LUHMES (cell line): Measurements from ENCODE around the genes CENPI, HNRNPH2, TCEAL2 and TCEAL7.

DNA sequence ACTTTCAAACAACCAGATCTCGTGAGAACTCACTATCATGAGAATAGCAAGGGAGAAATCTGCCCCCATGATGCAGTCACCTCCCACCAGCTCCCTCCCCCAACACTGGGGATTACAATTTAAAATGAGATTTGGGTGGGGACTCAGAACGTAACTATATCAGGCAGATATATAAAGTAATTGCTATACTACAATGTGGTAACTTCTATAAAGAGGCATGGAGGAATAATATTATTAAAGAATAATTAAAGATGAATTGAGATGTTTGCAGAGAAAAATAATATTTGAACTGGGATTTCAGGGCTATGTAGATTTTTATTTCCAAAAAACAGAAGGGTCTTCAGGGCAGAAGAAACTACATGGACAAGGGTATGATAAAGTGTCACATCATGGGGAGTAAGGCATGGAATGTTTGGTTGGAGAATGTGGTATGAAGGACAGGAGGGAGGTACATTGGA lies 109.9 kb downstream of the RPA4 start:
- PRO-cap, result no peak

GRCh38 chrX:97201346-97201839 lies 317.7 kb downstream of the RPA4 start:
- PRO-cap, result no peak

DNA sequence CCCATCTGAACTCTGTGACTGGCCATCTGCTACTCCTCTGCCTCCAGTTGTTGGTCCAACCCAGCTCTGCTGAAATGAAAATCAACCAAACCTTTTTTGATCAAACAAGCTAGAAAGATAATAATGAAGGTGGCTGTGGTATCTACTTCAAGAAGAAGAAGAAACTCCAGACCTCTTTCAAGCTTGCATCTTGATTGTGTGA lies 66.3 kb upstream of the PCDH19 start:
- PRO-cap, result no peak

DNA sequence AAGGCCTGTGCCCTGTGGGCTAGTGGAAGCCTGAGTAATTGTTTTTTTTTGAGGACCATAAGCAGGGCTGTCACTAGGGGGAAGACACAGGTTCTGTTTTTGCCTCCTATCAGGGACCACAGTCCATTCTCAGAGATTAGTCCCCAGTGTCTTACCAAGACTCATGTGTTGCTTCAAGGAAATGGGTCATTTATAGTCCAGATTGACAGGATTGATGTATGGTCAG lies 6.2 kb downstream of the SRPX2 start:
- PRO-cap, result no peak

GRCh38 chrX:100741082-100741711 lies 9.3 kb upstream of the SYTL4 start:
- PRO-cap, result no peak

DNA sequence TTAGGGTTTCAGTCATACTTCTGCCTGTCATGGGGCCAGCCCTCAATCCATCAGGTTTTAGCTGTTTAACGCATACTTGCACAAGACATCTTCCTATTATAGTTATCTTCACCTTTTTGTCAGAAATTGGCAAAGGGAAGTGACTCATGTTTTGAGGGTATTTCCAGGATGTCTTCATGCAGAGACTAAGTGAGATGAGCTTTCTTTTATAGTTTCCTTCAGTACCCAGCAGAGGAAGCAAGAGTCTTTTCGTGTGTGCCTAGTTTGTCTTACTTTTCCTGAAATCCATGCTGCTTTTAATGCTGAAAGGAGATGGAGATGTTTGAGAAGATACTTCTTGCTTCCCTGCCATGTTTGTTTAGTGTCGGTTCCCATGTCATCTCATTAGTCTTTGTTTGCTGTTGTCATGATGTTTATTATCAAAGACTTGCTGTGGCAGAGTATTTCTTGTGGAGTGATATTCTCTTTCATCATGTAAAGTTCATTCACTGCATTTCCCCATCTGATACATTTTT lies 9.6 kb downstream of the CSTF2 start:
- PRO-cap, result no peak

- PRO-cap, result no peak
Observed at GRCh38 chrX:100874420-100874957, 330 bp upstream of the NOX1 start.

DNA sequence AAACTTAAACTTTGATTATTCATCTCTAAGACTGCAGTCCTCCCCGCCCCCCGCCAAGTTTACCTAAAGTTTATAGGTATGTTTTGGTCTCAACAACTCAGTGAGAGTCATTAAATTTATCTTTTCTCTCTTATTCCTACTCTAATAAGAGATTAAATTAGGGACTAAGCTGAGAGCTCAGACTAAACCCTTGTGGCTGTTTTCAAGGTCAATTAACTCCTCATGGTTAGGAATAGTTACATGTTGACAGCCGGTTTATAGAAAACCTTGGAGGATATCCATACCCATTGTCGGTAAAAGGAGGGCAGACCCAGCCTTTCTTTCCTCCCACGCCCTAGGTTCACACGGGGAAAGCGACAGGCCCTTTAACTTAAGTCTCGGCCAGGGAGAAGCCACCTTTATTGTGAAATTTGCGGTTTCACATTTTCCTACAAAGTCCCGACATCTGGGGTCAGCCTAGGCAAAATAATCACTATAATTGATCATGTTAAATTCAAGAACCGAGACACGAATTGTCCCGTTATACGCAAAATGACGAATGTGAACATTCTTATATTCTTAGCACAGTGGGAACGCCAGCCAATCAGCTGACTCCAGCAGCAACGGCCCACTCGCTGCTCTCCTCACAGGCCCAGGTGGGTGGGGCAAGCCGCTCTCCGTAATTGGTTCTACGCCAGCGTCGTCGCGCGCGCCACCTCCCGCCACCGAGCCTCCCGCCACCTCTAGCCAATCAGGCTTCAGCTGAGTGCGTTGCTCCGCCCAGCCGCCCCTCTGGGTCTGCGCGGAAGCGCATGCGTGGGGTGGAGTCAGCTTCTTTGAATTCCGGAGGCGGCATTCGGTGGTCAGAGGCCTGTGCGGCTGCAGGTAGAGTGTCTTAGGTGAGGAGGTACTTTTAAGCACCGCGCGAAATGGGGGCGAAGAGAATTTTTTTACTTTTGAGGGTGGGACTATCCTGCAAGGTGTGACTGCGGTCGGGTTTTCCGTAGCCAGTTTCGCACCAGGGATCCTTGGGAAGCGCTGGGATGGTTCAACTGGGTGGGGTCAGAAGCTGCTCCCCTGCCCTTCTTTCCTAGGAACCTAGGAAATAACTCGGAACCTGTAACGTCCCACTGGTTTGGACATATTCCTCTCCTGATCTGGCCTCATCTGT lies at the start of gene CENPI:
TSS of gene CENPI (plus strand) at position 834 of the 1,150 bp plus-strand sequence.
- PRO-cap, result bidirectional peak, plus-strand start at position 833 of the sequence, minus-strand start at position 527 of the sequence

- PRO-cap, result no peak
Observed at GRCh38 chrX:101394166-101394865, 3.5 kb downstream of the RPL36A start.

GRCh38 chrX:101408076-101409194 lies at the start of gene HNRNPH2:
HNRNPH2 (plus strand) TSS chrX:101408222.
- PRO-cap, result bidirectional peak, plus-strand start at chrX:101408222, minus-strand start at chrX:101407925; unidirectional peak, plus-strand start at chrX:101408457

DNA sequence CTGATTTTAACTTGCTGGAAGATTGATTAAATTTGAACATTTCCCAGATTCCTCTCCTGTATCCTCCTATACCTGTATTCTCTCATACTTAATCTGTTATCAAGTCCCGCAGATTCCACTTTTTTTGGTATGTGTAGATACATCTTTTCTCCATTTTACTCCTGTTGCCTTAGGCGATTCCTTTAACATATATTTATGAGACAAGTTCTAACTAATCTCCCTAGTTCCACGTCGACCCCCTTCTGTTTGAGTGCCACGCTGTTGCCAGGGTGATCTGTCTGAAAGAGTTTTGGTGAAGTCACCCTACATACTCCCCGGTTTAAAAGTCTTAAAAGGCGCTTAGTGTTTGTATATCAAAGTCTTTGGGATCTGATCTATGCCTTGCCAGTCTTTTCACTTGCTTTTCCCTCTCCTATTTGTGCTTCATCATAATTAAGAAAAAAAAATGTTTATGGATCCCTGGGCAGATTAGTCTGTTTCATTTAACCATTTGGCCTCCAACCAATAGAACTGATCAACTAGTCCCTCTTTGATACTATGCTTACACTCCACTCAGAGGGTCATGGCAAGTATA lies 2.5 kb downstream of the HNRNPH2 start:
- PRO-cap, result no peak

GRCh38 chrX:101483881-101484106 lies 1.5 kb upstream of the ARMCX4 start:
- PRO-cap, result no peak

DNA sequence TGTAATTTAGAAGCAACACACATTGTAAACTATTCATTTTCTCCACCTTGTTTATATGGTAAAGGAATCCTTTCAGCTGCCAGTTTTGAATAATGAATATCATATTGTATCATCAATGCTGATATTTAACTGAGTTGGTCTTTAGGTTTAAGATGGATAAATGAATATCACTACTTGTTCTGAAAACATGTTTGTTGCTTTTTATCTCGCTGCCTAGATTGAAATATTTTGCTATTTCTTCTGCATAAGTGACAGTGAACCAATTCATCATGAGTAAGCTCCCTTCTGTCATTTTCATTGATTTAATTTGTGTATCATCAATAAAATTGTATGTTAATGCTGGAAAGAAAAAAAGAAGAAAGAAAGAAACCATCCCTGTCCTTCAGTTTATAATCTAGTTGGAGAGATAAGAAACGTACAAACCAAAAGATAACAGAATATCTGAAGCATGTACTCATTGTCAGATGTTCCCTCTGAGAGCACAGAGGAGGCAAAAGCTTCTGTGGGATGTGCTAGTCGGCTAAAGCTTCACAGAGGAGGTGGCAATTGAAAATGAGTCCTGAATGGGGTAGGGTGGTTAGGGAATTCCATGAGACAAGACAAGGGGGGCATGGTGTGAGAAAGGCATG lies 3.3 kb downstream of the ARMCX3 start:
- PRO-cap, result no peak

GRCh38 chrX:101628022-101628665 lies 5.2 kb downstream of the ARMCX3 start:
- PRO-cap, result no peak

DNA sequence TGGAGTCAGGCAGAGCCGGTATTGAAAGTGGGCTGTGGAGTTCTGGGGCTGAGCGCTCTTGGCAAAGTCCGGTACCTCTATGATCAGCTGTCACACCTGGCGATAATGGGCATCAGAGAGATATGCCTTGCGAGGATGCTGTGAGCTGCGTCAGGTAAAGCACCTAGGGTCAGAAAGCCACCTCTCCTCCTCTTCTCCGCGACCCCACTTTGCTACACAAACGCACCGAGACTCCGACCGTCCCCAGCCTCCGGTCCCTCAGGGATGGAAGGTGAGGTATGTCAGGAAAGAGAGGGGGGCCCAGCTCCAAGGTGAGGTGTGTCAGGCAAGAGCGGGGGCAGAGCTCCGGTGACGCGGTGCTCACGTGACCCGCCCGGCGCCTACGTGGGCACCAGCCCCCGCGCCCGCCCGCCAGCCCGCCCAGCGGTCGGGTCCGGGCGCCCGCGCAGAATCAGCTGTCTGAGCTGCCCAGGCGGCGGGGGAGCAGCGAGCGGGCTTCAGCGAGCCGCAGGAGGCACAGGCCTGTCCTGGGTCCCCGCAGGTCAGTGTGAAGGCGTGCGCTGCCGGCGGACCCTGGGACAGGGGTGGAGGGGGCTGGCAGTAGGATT lies at the start of gene TCEAL2:
TSS of gene TCEAL2 (plus strand) at position 414 of the 608 bp plus-strand sequence.
- PRO-cap, result no peak

- PRO-cap, result no peak
Observed at GRCh38 chrX:102154872-102155161, 960 bp downstream of the BEX5 start.

GRCh38 chrX:102339538-102339804 lies 92.5 kb downstream of the NXF2 start:
- PRO-cap, result no peak

- PRO-cap, result no peak
Observed at GRCh38 chrX:102712599-102713387, 545 bp downstream of the GPRASP2 start.

- PRO-cap, result unidirectional peak, plus-strand start at chrX:103330239
Observed at GRCh38 chrX:103329989-103330438, at the start of gene TCEAL7. TCEAL7 (plus strand) TSS chrX:103330239.

DNA sequence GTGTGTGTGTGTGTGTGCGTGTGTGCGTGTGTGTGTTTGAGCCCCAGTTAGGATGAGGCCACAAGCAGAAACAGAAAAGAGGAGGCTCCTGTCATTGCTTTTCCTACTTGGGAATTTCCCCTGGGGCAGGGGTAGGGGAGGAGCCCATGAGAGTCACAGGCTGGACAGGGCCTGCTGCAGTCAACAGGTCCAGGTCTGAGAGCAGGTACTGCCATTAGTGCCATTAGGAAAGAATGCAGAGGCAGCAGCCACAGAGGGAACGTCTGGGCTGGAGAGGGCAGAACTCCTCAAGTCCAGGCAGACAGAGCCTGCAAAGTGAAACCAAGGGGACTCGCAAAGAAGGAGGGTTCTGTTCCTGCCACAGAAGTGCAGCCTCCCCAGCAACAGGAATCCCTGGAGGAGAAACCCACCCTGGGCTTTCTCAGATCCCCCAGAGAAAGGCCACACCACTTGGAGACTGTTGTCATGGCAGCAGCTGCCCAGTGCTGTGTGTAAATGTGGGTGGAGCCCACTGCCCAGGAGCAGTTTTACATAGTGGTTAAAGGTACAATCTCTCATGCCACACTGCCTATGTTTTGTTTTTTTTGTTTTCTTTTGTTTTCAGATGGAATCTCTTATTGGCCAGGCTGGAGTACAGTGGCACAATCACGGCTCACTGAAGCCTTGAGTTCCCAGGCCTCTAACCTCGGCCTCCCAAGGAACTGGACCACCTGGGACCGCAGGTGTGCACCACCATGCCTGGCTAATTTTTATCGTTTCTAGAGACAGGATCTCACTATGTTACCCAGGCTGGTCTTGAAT lies 3.9 kb upstream of the TCEAL1 start:
- PRO-cap, result no peak